Skeletal muscle cell (primary cell): Measurements from ENCODE around the gene WBP2.

GRCh38 chr17:75490008-75490579 lies 25.2 kb downstream of the CASKIN2 start:
- RRBS = no CpG with 5 or more reads among the region's 15 CpGs

GRCh38 chr17:75494247-75494881 lies 21.0 kb downstream of the CASKIN2 start:
- RRBS = no CpG with 5 or more reads among the region's 17 CpGs

DNA sequence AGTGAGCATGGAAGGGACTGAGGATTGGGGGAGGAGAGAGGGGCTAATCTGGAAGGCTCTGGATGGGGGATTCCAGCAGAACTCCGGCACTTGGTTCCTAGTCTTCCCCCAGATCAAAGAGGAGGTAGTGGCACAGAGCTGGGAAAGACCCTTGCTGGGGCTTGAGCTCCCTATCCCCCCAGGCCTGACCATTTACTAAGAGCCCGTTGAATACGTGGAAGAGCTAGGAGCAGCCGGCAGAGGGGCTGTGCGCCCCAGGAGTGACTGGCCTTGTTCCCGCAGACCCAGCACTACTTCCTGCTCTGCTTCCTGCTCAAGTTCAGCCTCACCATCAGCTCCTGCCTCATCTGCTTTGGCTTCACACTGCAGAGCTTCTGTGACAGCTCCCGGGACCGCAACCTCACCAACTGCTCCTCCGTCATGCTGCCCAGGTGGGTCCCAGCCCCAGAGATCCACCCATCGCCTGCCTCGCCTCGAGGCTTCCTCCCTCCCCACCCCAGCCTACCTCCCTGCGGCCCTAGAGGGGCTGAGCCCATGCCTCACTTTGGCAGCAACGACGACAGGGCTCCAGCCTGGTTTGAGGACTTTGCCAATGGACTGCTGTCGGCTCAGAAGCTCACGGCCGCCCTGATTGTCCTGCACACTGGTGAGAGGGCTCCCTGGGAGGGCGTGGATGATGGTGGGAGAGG lies 17.3 kb downstream of the CASKIN2 start:
- RRBS = no CpG with 5 or more reads among the region's 19 CpGs

DNA sequence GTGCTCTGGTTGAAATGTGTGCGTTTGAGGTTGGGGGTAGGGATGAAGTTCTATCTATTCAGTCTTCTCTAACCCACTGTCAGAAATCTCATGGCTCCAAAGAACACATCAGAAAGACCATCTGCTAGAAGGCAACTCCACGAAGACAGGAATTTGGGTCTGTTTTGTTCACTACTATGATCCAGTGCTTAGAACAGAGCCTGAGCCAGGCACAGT lies 2.5 kb downstream of the CASKIN2 start:
- RRBS = no CpG with 5 or more reads among the region's 2 CpGs

- RRBS = 2% methylated on average over 3 of the region's 25 CpGs
These were observed 564 bp downstream of the CASKIN2 start for GRCh38 chr17:75514751-75515195.

- RRBS = 81% methylated on average over 5 of the region's 39 CpGs
These were observed 3.5 kb upstream of the LLGL2 start for GRCh38 chr17:75521620-75522682.

- RRBS = no CpG with 5 or more reads among the region's 19 CpGs
These were observed 6.0 kb downstream of the LLGL2 start for GRCh38 chr17:75531253-75532054.

DNA sequence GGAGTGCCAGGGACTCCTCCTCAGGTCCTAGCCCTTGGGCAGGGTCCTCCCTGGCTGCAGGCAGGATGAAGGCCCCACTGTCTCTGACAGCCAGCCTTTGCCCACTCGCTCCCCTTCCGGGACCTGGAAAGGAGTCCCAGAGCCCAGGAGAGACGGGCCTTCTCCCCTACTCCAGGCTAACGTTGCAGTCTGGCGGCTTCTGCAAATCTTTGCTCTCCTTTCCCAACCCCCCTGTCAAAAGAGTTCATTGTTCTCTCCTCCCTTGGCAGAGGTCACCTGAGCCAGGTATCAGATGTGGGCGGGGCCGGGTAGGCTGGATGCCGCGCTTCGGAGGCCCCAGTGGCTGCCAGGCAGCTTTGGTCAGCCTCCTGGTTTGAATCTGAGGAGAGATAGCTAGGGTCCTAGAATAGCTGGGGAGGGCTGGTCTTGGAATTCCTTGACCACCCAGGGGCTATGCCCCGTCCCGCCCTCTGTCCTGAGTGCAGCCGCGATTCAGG lies 24.3 kb downstream of the LLGL2 start:
- RRBS = no CpG with 5 or more reads among the region's 14 CpGs

DNA sequence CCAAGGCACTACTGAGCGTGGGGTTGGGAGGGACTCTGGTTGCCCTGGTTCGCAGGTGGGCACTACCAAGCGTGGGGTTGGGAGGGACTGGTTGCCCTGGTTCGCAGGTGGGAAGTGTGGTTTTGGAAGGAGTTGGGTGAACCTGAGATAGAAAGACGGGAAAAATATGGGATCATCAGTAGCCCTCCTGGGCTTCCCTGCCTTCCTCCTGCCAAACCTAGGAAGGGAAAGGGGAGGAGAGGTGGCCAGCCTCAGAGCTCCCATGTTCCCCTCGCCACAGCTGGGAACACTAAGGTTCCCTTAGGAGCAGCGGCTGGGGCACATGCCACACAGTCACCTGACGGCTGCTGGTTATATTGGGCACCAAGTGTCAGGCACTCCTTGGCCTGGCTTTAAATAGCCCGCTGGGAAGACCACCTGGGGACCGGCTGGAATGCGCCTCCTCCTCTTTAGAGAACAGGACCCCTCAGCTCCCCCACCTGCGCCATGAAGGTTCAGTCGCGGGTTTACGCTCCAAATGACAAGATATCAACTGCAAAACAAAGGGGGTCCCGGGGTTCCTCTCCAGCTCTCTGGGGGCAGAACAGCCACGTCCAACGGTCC lies 3.1 kb downstream of the SMIM5 start:
- RRBS = no CpG with 5 or more reads among the region's 18 CpGs

GRCh38 chr17:75638784-75639303 lies 5.6 kb downstream of the SMIM5 start:
- RRBS = 90% methylated on average over 2 of the region's 14 CpGs

DNA sequence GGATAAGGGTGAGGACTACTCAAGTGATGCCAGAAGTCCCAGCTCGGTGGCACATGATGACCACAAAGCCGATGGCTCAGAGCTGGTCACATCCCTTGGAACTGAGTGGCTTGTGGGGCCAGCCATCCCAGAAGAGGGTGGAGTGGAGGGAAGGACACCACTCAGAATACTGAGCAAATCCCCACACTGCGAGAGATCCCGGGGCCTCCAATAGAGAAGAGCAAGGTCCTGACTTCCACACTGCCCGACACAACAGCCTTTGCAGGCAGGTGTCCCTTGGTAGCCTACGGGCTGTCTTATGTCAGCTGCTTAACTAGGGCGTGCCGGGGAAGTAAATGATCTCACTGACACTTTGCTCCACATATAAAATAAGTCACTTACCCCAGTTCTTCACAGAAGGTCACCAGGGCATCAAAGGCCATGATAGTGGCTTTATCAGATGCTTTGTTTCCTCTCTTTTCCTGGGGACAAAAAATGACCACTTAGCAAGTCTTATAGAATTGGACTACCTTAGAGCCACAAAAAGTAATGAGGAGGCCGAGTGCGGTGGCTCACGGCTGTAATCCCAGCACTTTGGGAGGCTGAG lies 4.8 kb downstream of the SMIM6 start:
- RRBS = no CpG with 5 or more reads among the region's 11 CpGs

DNA sequence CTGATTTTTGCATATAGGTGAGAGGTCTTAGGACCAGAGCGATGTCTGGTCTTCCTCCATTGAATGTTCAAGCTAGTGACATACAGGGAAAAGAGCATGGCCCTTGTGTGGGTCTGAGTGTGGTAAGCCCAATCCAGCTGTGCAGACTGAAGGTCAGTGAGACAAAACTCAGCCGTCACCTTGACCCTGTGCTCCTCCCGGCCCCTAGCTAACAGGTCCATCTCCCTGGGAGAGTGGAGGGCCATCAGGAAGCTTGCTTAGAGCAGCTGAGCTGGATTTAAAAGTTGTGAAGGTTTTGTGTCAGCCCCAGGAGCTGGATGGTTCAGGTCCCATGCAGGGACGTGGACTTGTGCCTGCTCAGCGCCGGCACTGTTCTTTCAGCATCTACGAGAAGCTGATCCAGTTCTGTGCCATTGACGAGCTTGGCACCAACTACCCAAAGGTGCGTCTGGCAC lies 18.3 kb upstream of the ITGB4 start:
- RRBS = no CpG with 5 or more reads among the region's 9 CpGs

DNA sequence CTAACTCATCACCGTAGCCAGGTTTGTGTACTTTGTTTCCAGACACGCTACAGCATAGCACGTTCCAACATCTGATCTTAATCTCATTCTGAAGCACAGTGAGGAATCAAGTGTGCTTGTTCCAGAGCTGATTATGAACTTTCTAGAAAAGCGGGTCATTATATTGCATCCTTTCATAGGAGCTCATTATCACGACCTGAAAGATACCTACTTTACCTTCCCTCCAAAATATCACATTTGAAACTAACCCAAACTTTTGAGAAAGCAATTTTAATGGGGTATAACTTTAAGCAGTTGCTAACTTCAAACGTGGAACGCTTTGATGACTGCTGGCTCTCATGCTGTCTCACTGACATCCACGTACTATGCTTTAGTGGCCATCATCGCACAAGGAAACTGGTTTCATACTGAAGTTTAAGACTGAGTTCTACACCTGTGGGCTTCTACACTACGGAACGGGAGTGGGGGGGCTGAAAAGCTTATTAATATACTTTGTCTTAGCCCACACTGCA lies 2.8 kb downstream of the H3-3B start:
- RRBS = no CpG with 5 or more reads among the region's 11 CpGs

GRCh38 chr17:75783794-75784487 lies 665 bp upstream of the UNK start:
- RRBS = no CpG with 5 or more reads among the region's 20 CpGs

DNA sequence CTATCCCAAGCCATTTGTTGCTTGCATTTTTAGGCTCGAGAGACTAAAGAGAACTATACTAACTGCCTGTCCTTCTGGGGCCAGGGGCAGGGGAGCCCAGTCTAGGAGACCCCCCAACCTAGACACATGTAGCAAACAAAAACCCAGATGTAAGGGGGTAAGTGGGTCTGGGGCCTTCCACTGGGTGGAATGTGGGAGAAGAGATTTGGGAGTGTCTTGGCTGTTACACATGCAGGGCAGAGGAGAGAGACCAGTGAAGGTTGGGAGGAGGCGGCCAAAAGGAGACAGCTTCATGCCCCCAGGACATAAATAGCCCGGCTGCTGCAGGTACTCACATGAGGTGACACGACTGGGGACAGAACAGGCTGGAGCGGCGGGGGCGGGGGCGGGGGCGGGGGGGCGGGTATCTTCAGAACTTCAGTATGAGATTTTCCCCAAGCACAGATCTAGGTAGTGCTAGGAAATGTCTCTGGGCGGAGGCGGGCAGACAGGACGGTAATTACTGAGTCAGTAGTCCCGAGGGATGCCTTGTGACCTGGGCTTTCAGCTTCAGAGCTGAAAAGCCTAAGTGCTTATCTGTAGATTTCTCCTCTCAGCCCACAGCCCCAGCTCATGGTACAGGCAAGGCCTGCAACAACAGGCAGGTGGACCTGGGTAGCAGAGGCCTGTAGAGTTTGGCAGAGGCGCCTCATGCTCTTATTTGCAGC lies 24.3 kb downstream of the UNK start:
- RRBS = no CpG with 5 or more reads among the region's 15 CpGs

- RRBS = no CpG with 5 or more reads among the region's 9 CpGs
These were observed 24.8 kb downstream of the UNK start for GRCh38 chr17:75809420-75809798.

DNA sequence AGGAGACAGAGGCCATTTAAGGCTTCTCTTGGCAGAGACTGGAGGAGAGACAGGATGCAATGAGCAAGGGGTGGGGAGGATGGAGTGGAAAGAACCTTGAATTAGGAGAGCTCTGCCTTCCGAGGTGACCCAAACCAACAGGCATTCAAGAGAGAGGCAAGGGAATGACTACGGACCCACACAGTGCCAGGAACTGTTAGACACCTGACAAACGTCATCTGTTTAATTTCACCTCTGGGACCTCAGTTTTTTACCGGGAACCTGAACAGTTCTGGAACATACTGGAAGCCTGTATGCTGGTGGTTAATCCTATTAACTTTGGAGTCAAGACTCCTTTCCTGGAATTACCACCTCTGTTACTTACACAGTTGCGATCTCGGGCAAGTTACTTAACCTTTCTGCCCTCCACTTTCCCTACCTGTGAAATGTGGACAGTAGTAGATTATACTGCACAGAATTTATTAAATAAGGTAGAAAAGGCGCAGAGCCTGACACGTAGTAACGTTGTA lies 693 bp downstream of the WBP2 start:
- RRBS = no CpG with 5 or more reads among the region's 9 CpGs

- RRBS = 3% methylated on average over 4 of the region's 33 CpGs
These were observed at the start of gene WBP2 for GRCh38 chr17:75854897-75855622. Gene WBP2 (minus strand): TSS chr17:75855335.

DNA sequence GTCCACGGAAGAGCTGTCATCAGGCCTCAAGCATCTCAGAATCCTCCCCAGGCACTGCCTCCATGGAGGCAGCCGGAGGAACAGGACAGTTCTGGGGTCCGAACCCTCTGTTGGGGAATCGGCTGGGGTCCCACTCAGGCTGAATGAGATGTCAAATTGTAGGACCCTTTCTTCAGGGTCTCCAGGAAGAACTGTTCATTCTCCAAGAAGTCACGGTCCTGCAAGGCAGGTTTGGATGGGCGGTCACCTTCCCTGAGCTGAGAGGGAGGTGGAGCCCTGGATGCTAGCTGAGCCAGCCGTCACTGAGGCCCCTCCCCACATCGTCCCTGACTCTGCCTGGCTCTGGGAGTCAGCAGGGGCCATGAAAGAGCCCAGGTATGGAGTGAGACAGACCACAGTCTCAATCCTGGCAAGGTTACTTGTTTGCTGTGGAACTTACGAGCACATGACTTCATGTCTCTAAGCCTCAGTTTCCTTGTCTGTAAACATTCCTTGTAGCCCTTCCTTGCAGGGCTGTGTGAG lies 6.0 kb upstream of the MRPL38 start:
- RRBS = no CpG with 5 or more reads among the region's 9 CpGs

- RRBS = no CpG with 5 or more reads among the region's 9 CpGs
These were observed 3.0 kb downstream of the ACOX1 start for GRCh38 chr17:75975875-75976500.